ENCODE results near the genes PEAK1, TBC1D2B and ACSBG1.

- PRO-cap, result no peak
These were observed 31.2 kb downstream of the PEAK1 start for GRCh38 chr15:77388368-77389471.

DNA sequence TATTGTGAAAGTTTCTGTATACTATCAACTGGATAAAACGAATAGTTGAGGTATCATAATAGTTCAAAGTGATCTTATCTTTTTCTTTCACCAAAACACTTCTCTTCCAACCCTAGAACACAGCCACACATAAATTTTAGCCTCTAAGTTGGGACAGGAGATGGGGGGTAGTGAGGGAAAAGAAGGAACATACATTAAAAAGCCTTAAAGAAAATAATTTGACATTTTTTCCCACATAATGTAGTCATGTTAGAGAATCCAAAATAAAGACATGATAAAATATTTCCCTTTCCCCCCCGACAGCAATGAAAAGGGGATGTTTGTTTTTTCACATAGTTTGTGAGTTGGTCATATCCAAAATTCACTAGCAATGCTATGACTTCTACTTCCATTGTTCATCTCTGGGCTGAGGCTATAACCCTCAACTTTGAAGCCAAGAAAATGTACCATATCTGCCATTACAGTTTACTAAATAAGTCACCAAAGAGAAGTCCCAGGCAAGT, 1.7 kb downstream of the PEAK1 start:
- PRO-cap, result no peak

- PRO-cap, result bidirectional peak, plus-strand start at chr15:77419949, minus-strand start at chr15:77419886; unidirectional peak, minus-strand start at chr15:77420094; bidirectional peak, plus-strand start at chr15:77420471, minus-strand start at chr15:77420296
These were observed at the start of gene PEAK1 for GRCh38 chr15:77419904-77420852. TSS of gene PEAK1 (minus strand) at chr15:77420104.

DNA sequence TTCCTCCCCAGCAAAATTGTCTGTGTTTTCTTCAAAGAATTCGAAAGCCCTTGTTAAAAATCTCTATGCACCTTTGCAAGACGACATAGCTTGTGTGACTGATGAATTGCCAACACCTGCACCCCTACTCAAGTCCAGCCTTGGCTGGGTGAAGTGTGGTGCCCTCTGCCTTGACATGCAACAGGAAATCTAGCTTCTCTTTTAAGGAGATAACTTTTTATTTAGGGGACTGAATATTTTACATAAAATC, 642 bp downstream of the HMG20A start:
- PRO-cap, result no peak

DNA sequence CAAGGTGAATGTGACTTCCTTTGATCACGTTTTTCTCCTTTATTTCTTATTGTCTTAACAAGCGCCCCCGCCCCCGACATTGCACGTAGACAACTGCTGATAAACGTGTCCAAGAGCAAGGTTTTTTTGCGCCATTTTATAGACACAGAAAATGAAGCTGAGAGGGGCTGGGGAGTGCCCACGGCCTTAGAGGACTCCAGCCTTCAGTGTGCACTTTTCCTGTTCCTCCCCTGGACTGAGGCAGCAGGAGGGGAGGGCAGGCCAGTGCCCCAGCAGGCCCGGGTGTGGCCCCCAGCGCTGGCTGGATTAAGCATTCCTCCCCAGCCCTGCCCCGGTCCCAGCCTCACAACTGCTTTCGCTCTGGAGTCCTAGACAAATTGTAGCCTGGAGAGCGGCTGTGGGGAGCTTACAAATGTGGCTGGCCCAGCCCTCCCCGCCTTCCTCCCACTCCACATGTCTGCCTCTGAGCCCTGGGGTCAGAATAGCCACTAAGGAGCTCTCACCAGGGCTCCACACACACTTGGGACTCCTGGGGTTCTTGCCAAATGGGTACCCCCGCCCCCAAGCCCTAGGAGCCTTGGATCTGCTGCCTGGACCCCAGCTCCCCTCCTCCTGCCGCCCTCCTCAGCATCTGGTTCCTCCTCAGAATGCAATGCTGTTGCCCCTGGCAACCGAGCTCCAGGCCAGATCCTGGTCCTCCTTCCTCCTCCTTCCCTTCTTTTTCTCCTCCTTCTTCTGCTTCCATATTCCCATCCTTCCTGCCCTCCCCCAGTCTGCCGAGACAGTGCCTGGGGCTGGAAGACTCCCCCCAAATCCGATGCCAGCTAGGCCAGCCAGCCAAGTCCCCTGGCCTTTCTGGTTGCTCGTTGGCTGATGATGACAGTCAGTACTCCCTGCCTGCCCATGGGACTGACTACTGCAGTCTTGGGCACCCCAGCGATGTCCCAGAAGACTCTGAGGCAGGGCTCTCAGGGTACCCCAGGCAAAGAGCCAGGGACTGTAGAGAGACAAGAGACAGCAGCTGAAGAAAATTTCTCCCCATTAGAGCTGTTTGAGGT, 91.2 kb downstream of the LINGO1 start:
- PRO-cap, result no peak

DNA sequence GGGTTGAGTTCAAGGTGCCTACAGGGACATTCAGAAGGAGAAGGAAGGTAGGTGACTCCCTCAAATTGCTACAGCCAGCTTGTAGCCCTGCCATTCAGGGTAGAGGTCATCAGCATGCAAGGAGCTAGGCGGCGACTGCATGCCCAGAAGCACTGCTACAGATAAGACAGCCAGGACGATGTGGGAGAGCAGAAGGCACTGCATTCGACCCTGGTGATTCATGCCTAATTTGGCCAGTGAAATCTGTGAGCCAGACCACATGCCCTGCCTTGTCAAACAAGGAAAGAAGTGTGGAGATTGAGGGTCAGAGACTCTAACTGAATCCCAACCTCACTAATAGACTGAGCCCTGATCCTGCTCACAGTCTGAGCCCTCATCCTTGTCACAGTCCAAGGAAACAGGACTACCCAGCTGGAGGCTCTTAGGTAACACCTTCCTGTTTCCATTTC, 86.7 kb downstream of the LINGO1 start:
- PRO-cap, result no peak

GRCh38 chr15:77569228-77569811, 63.4 kb downstream of the LINGO1 start:
- PRO-cap, result no peak

- PRO-cap, result no peak
These were observed 185.5 kb upstream of the LINGO1 start for GRCh38 chr15:77818223-77818654.

- PRO-cap, result no peak
These were observed 186.3 kb upstream of the LINGO1 start for GRCh38 chr15:77818805-77819686.

DNA sequence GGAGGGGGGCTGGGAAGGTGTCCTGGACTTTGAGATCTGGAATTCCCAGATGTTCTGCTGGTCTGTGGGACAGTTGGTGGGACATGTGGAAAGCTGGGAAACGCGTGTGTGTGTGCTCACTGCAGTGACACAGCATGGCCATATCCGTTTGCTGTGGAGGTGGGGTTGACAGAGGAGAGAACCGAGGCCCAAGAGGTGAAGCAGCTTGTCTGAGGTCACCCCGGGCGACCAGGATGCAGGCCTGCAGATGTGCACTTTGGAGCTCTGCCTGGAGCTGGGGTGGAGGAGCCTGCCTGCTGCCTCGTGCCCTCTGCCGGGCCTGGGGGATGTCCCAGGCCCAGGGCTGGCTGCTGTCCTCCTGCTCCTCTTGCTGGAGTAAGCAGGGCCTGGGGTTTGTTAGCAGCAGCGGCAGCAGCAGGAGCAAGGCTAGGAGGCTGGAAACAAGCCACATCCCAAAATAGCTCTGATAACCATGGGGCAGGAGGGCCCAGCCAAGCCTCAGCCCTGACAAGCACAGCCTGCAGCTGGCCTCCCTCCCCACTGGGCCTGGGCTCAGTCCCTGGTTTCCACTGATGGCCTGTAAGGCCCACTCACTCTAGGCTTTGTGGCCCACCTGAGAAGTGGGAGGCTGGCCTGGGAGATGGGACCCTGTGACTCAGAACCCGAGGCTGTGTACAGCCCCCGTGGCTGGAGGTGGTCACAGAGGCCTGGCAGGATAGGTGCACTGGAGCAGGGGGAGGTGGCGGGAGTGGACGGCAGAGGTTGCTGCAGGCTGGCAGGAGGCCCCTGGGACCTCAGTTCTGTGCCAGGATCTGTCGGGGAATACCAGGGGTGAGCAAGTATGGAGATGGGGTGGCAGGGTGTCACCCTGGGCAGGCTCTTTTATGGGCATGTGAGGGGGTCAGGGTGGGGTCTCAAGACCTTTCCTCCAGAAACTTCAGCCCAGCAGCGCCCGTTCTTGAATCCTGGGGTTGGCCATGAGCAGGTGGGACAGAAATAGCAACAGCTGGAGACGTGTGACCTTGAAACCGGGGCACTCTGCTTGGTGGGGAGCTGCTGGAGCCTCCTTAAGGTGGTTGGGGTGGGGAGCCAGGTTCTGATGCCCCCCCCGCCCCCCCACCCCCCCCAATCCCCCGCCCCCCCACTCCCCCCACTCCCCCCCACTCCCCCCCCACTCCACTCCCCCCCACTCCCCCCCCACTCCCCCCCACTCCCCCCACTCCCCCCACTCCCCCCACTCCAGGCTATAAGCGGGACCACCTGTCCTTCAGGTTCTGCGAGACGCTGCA, 85.4 kb downstream of the TBC1D2B start:
- PRO-cap, result no peak

- PRO-cap, result no peak
These were observed 74.4 kb downstream of the TBC1D2B start for GRCh38 chr15:78002803-78003822.

DNA sequence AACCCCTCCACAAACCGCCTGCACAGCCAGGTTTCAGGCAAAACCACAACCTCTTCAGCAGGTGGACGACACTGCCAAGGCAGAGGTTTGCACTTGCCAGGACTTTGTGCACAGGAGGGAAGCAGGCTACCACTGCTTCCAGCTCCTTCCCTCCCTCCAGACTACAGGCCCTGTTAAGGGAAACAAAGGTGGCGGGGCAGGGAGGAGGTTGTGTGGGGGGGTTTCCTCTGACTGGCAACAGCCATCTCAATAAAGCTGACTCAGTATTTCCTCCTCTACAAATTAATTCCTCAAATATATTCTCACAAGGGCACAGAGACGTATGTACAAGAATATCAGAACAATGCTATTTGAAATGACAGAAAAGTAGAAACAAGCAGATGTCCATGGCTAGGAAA, 42.1 kb downstream of the TBC1D2B start:
- PRO-cap, result no peak

DNA sequence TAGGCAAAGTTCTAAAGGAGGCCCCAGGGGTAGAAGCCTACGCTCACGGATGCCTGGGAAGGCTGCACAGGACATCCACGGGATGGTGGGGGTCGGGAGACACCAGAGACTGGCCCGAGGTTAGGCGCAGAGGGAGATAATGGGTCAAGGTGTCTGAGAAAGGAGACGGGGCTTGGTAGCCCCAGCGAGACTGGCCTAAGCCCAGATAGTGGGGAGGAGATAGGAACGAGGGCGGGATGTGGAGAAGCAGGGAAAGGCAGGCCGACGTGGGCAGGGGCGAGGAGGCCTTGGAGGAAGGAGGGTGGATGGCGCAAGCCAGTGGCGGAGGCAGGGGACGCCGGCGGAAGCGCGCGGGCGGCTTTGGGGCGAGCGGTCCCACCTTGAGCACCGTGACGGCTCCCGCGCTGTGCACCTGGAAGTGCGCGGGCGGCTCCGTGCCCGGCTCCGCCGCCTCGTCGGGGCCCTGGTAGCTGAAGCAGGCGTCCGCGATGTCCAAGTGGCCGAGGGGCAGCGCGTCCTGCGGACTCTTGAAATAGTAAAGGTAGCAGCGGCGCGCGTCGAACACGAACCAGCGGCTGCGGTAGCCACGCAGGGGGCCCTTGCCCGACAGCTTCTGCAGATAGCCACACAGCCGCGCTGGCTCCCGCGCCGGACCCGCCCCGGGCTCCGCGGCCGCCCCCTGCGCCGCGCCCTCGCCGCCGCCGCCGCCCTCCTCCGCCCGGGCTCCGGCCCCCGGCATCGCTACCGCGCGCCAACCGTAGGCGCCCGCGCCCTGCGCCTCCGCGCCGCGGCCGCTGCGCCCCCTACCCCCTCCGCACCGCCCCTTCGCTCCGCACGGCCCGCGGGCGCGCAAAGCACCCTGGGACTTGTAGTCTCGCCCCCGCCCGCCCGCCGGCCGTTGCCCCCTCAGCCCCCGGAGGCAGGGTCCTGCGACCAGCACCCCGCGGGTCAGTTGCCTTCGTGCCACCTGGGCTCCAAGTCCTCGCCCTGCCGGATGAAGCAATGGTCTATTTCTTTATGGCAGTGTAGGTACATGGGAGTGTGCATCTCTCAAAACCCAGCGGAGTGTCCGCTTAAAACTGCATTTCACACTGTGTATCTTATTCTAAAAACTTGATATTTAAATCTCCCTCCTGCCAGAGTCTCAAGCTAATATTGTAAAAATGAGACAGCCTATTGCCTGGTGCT, at the start of gene TBC1D2B:
TSS of gene TBC1D2B (minus strand) at position 798 of the 1,188 bp plus-strand sequence.
- PRO-cap, result bidirectional peak, plus-strand start at position 318 of the sequence, minus-strand start at position 192 of the sequence; unidirectional peak, minus-strand start at position 615 of the sequence

GRCh38 chr15:78209157-78209777, 25.1 kb downstream of the ACSBG1 start:
- PRO-cap, result no peak

DNA sequence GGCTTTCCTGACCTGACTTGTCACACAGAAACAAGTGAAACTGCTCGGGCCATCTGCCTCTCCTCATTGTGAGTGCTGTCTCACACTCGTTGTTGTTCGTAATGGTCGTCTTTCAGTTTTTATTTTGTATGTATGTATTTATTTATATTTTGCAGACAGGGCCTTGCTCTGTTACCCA, 24.0 kb downstream of the ACSBG1 start:
- PRO-cap, result no peak

GRCh38 chr15:78223258-78223845, 11.0 kb downstream of the ACSBG1 start:
- PRO-cap, result no peak

DNA sequence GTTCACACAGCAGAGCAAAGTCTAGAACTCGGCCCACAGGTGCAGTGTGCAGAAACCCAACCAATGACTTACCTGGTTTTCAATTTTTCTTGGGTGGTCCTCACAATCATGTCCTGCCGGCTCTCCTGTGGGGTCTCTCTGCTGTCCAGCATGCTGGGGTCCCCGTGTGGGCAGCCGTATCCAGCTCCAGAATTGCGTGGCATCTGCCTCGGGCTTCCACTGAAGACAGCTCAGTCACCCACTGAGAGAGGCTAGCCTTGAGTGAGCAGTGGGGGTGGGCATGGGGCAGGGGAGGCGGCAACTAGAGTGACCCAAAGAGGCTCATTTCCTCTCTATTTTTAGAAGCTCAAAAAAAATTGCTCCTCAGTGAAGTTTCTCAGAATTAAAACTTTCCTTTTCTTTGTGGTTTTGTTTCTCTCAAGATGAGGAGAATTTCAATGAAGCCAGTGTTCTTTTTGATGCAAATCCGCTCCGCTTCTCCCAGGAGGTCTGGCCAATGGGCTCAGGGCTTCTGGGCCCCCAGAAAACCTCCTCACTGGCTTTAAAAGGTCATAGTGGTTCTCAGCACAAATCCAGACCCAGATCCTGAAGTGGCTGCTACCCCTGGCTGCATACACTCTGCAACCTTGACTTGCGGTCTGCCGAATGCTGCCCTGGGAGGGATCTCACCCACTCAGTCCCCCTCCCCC, at the start of gene ACSBG1:
TSS of gene ACSBG1 (minus strand) at position 267 of the 689 bp plus-strand sequence.
- PRO-cap, result no peak

DNA sequence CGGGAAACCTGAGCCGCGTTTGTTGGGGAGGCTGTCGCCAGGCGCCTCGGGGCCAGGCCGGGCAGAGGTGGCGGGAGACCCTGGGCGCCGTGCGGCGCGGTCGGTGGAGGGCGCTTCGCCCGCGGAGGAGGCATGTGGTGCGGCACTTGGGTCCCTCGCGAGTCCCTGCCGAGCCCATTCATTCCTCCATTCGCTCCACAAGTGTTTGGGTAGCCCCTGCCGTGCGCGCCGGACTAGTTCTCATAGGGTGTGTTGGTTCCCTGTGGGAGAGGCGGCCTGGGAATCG, 551 bp downstream of the DNAJA4 start:
- PRO-cap, result no peak

GRCh38 chr15:78650966-78651400, 10.0 kb upstream of the CHRNB4 start:
- PRO-cap, result no peak

GRCh38 chr15:78754969-78755437, 56.3 kb downstream of the ADAMTS7 start:
- PRO-cap, result no peak

Data from duodenum (tissue), 1 donor.